Metanephros (tissue), 2 donors: Measurements from ENCODE around the genes DIRAS1, ZNF556 and TLE5.

- RAMPAGE, long total RNA, result no peak
These were observed 65.4 kb downstream of the GNG7 start for GRCh38 chr19:2637010-2637549.

DNA sequence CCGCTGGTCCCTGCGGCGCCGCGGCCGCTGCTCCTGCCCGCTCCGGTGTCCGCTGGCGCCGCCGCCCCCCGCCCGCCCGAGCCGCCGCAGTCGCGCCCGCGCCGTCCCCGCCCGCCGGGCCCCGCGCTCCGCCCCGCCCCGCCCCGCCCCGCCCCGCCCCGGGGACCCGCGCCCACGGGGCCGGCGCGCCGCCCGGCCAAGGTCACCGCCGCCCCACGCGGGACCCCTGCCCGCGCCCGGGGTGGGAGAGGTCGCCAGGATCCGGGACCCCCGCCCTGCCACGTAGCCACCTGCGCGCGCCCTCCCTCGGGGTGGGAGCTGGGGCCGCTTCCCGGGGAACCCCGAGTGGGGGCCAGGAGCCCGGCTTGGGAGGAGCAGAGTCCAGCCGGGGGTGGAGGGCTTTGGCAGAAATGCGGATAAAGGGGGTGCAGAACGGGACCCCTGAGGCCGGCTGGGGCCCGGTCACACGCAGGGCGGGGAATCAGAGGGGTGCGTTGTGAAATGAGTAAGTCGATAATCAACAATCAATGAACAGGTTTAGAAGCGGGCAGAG is at the start of gene DIRAS1:
DIRAS1 (minus strand) TSS at position 63 of the 553 bp plus-strand sequence.
- RAMPAGE, long total RNA, result no peak

GRCh38 chr19:2762311-2762667 is 20.8 kb downstream of the SGTA start:
- RAMPAGE, long total RNA, result no peak

- RAMPAGE, long total RNA, result no peak
These were observed 531 bp downstream of the SGTA start for GRCh38 chr19:2782334-2783150.

GRCh38 chr19:2811001-2811701 is 8.5 kb upstream of the ZNF554 start:
- RAMPAGE, long total RNA, result no peak

DNA sequence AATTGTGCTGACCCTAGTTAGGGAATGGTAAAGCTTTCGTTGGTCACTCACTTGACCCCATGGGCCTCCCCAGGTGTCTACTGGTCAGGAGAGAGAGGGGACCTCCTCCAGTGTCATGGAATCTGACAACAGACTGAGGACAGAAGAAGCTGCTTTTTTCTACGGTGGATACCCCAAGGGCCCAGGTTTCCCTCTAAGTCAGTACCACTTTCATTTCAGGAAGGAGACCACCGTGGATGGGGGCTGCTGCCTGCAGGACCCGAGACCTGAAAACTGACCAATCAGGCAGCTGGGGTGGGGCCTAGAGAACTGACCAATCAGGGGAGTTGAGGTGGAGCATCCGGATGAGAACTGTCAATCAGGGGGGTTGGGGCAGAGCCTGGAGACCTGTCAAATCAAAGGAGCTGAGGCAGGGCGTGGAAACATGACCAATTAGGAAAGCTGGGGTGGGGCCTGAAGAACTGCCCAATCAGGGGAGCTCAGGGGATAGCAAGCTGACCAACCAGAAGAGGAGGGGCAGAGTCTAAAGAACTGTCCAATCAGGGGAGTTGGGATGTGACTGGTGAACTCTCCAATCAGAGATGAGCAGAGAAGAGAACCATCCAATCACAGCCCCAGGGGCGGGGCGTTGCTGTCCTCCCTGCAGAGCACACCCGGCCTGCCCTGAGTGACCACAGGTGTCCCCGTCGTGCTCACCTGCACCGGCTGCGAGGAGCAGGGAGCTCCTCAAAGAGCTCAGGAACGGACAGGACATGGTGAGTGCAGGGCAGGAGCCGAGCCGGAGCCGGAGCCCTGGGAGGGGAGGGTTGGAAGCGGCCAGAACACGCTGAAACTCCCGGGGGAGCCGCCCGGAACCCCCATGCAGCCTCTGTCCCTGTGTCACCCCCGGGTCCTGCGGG is at the start of gene ZNF556:
ZNF556 (plus strand) TSS at position 666 of the 899 bp plus-strand sequence.
- RAMPAGE, long total RNA, result no peak

DNA sequence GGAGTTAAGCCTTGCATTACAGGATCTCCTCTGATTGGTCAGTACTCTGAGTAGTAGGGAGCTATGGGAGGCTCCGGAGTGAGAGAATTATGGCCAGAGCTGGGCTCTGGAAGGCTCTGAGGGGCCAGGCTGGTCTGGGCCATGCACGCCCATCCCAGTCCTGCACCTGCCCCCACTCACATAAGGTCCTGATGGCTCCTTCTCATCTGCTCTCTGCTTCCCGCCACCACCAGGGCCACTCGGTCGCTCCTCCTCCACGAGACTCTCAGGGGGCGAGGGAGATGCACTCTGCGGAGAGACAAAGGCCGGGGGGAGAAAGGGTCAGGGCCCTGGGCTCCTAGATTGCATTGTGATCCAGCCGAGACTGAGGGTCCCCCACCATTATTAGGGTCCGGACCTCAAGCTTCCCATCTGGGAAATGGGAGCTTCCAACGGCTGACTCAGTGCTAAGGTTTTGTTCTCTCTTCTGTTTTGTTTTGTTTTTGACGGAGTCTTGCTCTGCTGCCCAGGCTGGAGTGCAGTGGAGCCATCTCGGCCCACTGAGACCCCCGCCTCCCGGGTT is 13.5 kb downstream of the TLE2 start:
- RAMPAGE, long total RNA, result no peak

DNA sequence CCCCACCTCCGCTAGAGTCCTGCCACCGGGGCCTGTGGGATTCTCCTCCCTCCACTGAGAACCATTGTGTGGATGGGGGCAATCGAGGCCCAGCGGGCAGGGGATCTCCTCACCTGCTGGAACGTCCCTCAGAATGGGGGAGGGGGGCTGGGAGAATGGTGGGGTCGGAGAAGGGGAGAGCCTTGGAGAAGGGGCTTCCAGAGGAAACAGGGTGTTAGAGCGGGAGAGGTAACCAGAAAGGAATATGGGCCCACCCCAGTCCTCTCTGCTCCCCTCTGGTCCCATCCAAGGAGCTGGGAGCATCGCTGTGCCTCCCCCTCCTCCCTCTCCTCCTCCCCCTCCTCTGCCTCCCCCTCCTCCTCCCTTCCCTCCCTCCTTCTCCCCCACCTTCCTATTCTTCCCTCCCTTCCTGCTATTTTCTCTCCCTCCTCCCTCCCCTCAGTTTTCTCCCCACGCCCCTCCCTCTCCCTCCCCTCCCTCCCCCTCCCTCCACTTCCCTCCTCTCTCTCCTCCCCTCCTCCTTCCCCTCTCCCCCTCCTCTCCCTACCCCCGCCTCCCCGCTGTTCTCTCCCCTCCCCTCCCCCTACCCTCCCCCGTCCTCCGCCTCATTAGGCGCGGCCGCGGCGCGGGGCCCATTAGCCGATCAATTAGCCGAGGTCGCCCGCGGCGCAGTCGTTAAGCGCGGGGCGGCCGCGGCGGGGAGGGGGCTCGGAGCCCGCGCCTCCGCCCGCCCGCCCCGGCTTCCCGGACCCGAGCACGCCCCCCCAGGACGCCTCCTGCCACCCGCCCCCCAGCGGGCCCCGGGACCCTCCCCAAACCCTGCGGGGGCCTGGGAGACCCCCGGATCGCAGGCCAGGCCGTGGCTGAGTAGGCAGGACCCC is 15.5 kb downstream of the TLE5 start:
- RAMPAGE, long total RNA, result no peak

DNA sequence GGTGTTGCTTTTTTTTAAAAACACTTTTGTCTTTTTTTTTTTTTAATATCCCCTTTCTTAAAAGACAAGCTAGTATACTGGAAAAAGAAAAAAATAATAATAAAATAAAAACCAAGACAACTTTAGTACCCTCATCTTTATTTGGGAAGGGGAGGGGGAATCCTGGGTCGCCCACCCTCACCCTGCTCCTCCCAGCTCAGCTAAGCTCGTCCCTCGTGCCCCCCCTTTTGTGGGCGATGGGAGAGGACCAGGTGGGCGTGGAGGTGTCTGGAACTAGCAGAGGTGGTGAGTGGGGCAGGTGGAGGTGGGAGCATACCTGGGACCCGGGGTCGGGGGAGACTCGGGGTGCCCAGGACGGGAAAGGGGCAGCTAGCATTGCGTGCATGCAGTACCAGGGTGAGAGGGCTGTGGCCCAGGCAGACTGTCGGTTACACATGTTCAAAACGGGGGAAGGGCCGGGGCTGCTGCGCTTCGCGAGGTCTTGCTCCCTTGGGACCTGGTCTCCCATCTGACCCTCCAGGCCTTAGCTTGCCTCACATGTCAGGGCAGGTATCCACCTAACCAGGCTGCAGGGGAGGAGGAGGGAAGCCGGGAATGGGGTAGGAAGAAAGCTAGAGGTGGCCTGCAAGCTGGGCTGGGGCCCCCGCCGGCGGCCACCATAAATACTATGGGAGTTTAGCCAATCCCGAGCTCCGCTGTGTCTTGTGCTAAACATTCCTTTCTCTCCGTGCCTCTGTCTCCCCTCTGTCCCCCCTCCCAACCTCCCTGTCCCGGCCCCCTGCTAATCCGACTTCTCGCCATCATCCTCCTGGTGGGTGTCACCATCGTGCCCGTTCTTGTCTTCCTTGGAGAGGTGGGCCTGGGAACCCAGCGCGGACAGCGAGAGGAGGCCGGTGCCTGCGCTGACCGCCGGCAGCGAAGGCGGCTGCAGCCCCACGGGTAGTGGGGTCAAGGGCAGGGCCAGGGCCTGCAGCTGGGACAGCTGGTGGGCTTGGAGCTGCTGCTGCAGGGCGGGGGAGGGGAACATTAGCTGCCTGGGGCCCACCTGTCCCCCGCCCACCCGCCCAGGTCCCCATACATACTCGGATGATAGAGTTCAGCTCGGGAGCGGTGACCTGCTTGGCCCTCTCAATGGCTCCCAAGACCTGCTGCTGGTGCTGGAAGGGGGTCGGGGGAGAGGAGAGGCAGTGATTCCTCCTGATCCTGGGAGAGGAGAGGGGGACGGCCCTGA is 8.8 kb downstream of the TLE5 start:
- RAMPAGE, long total RNA, result no peak

DNA sequence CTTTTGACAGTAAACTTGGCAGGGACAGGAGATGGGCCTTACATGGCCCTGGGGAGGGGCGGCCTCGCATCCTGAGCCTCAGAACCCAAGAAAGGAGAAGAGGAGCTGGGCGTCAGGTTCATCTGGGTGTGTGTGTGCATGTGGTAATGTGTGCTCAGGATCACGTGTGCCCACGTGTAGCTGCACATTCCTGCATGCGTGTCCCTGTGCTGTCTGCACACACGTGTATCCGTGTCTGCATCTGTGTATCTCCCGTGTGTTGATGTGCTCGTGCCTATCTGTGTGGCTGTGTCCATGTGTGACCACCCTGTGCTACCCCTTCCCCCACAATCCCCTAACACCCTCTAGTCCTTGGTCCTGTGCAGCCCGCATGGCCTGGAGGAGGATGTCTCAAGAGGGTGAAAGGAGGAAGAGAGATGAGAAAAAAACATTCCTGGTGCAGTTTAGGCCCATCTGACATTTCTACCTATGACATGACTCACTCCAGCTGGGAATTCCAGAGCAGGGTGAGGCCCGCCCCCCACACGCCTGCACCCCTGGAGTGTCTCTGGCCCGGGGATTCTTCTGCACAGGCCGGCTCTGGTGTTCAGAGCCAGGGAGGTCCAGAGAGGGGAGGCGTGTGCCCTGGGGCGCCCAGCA is 7.2 kb downstream of the TLE5 start:
- RAMPAGE, long total RNA, result no peak

GRCh38 chr19:3062081-3063198 is at the start of gene TLE5:
Gene TLE5 (minus strand): TSS chr19:3062495.
- RAMPAGE, long total RNA, result no peak

DNA sequence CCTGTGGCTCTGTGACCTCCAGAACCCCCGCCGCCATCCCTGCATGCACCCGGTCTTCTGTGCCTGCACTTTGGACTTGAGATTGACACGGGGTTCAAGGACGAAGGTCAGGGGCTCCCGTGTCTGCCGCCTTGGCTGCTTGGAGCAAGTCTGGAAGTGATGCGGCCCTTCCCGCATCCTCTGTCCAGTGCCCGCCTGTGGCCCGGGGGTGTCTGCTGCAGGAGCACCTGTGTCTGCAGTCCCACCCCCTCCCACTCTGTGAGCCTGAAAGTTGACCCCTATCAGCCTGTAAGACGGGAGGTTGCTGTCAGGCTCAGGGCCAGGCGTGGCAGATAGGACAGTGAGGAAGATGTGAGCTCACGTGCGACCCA is 2.3 kb downstream of the GNA11 start:
- RAMPAGE, long total RNA, result no peak

- RAMPAGE, long total RNA, result no peak
These were observed 3.9 kb downstream of the GNA11 start for GRCh38 chr19:3098034-3098396.

DNA sequence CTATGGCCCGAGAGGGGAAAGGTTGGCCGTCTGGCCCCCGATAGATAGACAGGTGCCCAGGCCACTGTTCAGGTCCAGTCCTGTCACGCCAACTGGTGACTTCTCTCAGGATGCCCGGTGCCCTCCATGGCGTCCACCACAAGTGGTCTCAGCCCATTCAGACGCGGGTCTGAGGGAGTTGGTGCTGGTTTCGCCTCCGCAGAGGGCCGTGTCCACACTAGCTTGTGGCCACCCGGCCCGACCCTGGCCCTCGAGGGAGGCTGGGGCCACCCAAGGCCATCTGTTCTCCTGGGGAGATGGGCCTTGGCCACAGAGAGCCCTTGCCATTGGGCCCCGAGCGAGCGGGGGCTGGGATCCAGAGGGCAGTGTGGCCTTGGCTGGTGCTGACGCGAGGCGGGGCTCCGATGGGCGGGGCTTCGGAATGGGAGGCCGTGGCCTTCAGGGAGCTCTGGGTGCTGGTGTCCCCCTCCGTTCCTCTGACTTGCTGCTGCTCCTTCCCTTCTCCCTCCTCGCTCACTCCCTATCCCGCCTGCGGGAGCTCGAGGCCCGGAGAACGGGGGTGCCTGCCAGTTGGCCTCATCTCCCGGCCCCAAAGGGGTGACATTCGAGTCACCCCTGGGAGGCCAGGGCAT is 3.9 kb downstream of the NCLN start:
- RAMPAGE, long total RNA, result no peak

DNA sequence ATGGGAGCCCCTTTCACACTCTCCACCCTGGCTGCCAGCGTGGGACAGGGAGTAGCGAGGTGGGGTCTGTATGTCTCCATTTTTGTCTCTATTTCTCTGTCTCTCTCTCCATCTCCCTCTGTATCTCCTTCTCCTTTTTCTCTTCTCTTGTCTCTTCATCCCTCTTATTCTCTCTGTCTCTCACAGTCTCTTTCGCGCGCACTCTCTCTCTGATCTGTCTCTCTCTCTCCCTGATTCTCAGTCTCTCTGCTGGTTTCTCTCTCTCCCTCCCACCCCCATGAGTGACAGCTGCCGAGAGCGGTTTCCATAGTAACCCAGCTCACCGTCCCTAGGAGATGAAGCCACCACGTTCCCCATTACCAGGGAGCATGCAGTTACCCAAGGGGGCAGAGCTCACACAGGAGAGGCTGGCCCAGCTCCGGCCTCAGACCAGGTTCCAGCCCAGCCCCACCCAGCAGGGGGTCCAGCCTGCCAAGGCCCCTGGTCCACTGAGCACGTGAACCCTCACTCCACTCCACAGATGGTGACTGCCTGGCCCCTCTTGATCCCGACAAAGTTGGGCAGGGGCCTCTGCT is 50.4 kb downstream of the CELF5 start:
- RAMPAGE, long total RNA, result no peak

DNA sequence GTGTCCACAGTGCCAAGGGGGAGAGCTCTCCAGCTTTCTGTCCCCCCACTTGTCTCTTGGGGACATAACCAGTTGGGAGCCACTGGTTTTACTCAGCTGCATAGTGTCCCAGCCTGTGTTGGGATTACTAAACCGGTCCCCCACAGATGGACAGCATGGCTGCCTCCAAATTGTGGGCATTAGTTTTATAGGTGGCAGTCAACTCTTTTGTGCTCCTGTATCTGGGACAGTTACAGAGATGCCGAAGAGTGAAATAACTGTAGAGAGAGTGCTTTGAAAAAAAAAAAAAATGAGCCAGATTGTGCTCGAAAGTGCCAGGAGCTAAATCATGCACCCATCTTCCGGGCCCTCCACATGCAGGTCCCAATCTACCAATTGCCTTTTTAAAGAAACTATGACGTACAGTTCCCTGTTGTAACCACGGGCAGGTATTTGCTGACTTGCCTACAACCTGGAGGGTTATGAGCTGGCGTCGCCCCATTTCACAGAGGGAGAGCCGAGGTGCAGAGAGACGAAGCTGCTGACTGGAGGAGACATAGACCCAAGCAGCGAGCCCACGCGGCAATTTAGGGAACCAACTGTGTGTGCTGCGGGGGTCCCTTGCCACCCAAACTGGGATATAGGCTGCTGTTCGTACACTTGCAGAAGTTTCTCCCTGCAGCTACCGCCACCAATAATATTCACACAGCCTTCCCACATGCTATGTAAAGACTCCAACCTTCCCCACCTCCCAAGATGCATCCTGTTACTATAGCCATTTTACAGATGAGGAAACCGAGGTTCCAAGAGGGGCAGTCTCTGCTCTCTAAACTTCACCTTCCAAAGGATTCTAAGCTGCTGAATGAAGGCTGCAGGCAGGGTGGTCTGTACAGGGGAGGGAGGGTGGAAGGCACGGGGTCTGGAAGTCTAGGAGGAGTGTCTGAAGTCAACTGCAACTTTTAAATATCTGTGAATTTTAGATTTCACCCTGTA is 2.2 kb upstream of the NFIC start:
- RAMPAGE, long total RNA, result no peak

- RAMPAGE, long total RNA, result no peak
These were observed 1.1 kb upstream of the NFIC start for GRCh38 chr19:3365062-3365842.

DNA sequence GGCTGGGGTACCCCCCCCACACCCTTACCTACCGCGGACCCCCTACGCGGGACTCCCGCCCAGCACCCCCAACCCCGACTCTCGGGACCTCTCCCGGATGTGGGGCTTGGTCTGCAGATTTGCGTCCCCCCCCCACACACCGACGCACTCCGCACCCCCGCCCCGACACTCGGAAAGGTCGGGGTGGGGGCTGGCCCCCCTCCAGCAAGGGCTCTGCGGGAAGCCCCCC is 366 bp downstream of the NFIC start:
- RAMPAGE, long total RNA, result no peak

GRCh38 chr19:3462459-3463321 is 17.6 kb downstream of the SMIM24 start:
- RAMPAGE, long total RNA, result no peak

GRCh38 chr19:3525698-3526092 is 13.3 kb upstream of the TEKTIP1 start:
- RAMPAGE, long total RNA, result no peak